ENCODE results near the genes IKBKG and CMC4.

- PRO-cap = unidirectional peak, minus-strand start at chrX:154040317
Observed at GRCh38 chrX:154040096-154040712, 20.5 kb upstream of the IRAK1 start.

DNA sequence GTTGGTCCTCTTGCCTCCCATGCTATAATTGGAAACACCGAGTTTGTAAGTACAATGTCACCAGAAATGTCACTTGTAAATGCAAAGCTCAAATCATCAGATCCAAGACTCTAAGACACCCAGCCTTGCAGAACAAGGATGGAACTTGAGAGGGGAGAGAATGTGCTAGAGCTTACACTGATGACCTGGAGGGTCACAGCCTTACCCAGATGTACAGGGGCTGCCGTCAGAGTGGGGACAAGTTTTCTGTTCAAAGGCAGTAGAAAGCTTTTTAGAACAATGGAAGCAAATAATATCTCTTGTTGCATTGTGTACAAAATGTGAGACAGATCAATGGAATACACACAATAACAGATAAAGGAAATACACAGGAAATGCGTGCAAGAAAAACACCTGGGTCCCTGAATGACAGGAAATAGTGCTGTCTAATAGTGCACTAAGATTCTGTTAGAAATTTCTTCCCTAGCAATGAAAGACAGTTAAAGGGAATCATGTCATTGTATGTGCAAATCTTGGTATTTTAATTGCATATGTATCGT is 8.2 kb upstream of the OPN1LW start:
- PRO-cap = no peak

- PRO-cap = bidirectional peak, plus-strand start at chrX:154371525, minus-strand start at chrX:154371217
Observed at GRCh38 chrX:154371407-154372004, 2.9 kb downstream of the FLNA start.

- PRO-cap = unidirectional peak, plus-strand start at chrX:154390288
Observed at GRCh38 chrX:154390007-154390478, 8.1 kb upstream of the RPL10 start.

DNA sequence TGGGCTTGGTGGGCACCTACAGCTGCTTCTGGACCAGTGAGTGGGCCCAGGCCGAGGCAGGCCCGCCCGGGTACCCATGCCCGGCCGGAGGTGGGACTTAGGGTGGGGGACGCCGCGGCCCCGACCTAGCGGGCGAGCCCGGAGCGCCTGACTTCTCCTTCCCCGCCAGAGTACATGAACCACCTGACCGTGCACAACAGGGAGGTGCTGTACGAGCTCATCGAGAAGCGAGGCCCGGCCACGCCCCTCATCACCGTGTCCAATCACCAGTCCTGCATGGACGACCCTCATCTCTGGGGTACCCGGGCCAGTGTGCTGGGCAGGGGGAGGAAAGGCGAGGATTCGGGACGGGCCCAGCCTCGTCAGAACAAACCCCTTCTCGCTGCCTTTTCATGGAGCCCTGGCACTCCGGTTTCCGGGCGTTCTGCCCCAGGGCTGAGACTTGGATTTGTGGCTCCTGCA is 609 bp downstream of the TAFAZZIN start:
- PRO-cap = unidirectional peak, minus-strand start at position 172 of the sequence

- PRO-cap = no peak
Observed at GRCh38 chrX:154489788-154490496, 487 bp downstream of the SLC10A3 start.

DNA sequence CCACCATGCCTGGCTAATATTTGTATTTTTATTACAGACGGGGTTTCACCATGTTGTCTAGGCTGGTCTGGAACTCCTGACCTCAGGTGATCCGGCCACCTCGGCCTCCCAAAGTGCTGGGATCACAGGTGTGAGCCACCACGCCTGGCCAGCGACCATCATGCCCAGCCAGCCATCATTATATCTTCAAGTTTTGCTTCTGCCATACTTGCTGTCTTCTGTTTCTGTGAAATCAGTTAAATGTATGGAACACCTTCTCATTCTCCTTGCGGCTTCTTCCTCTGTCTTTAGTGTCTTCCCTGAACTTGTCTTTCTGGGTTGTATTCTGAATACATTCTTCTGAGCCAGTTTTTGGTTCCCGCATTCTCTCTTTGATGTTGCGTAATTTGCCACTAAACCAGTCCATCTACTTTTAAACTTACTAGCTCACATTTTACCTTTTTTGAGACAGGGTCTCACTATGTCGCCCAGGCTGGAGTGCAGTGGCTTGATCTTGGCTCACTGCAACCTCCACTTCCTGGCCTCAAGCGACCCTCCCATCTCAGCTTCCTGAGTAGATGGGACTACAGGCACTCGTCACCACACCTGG is 9.5 kb upstream of the FAM3A start:
- PRO-cap = no peak

GRCh38 chrX:154546731-154547824 is at the start of gene IKBKG:
Gene IKBKG, plus strand, starts transcription at chrX:154547620.
- PRO-cap = bidirectional peak, plus-strand start at chrX:154546996, minus-strand start at chrX:154546846; bidirectional peak, plus-strand start at chrX:154547347, minus-strand start at chrX:154547151; bidirectional peak, plus-strand start at chrX:154547622, minus-strand start at chrX:154547563

DNA sequence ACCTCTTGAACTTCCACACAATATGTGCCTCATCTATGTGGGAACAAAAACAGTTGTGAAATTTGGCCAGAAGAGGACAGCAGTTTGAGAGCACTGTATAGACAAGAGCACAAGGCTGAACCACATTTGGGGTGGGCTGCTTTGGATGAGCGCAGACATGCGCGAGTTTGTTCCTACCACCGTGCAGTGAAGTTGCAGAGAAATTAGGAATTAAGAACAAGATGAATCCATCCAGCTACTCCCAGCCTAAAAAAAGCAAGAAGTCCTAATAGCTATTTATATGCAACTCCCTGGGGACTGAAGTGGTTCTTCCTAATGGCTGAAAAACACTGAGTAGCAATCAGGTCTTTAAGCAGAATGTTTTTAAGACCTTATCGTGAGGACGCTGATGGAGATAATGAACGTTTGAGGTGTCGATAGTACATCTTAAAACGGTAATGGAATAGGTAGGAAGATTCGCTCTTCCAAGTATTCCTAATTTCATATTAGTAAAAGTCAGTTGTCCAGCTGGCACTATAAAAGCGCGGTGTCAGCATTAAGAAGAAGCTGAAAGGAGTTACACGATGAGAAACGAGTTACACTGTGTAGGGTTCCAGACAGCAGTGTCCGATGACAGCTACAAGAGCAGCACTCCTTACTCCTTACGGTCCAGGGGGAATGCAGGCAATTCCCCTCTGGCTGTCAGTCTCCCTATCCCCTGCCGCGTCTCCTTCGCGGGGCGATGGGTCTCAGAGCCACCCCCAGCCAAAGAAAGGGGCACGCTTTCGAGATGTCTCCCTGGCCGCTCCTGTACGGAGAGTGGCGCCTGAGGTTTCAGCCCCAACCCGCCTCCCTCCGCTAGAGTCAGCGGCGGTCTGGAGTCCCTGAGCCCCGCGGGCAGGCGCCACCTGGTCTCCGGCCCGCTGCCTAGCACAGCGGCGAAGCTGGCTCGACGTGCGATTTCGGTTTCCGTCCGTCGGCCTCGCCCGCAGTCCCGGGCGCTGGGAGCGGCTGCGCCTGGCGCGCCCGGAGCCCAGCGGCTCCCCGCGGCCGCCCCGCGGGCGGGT is 691 bp downstream of the GAB3 start:
- PRO-cap = unidirectional peak, plus-strand start at position 578 of the sequence

DNA sequence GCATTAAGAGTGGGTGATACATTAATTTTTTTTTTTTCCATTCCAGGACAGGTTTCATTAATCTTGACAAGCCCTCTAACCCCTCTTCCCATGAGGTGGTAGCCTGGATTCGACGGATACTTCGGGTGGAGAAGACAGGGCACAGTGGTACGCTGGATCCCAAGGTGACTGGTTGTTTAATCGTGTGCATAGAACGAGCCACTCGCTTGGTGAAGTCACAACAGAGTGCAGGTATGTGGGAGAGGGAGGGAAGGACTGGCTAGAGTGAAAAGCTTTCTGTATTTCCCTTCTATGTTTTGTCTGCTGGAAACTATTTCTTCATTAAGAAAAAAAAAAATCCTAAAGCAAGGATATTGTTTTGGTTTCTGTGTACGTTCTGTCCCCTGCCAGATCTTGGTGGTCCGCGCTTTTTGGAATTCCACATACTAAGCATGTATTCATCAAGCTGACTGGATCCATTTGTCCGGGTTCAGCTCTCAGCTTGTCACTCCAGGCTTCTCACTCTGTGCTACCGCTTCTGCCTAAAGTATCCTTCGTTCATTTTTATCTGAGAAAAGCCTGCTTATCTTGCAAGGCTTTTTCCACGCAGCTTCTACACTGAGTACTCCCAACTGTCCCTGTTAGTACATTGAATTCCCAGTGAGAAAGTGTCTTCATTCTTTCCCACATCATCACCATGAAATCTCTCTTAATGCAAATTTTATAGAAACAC is 3.7 kb downstream of the DKC1 start:
- PRO-cap = no peak

- PRO-cap = no peak
Observed at GRCh38 chrX:154775943-154776700, 13.5 kb downstream of the DKC1 start.

- PRO-cap = no peak
Observed at GRCh38 chrX:154827946-154828604, 6.4 kb downstream of the SMIM9 start.

GRCh38 chrX:155070712-155071769 is at the start of gene CMC4:
Gene CMC4, minus strand, starts transcription at chrX:155071136.
- PRO-cap = bidirectional peak, plus-strand start at chrX:155071510, minus-strand start at chrX:155071168

- PRO-cap = no peak
Observed at GRCh38 chrX:155188974-155189405, 27.3 kb upstream of the VBP1 start.

- PRO-cap = no peak
Observed at GRCh38 chrX:155333401-155334036, 895 bp downstream of the CLIC2 start.

DNA sequence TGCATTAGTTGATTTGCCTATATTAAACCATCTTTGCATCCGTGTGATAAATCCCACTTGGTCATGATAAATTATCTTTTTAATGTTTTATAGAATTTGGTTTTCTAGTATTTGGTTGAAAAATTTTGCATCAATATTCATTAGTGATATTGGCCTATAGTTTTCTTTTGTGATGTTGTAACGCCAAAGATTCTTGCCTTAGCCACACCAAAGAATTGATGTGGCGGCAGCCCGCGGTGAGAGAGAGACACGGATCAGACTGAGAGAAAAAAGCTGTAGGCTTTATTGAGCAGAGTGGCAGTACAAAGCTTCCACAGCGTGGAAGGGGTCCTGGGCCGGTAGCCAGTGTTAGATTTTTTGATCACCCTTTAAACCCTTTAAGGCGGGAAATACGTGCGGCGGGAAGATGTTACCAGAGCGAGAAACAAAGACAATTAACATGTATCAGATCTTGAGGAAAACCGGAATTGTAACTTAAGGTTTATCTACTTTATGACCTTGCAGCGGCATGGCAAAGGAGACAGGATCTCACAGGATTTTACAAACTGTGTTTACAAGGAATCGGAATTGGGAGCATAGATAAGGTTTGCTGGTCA is 28.6 kb upstream of the TMLHE start:
- PRO-cap = no peak

DNA sequence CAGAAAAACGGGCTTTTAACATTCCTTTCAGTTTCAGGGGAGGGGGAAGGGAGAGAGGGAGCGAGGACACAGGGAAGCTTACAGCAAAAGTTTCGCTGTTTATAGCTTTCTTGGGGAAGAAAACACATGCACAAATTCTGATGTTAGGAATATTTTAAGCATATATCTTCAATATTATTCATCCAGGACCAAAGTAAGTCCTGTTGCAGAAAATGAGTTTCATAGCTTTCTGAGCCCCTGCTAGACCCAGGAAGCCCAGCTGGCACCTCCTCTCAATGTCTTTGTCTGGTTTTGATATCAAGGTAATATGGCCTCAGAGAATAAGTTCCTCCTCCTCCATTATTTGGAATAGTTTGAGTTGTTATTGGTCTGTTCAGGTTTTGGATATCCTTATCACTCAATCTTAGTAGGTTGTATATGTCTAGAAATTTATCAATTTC is 29.1 kb upstream of the TMLHE start:
- PRO-cap = no peak

Measured in tibial artery (tissue), 1 donor.